ENCODE measurements around a stretch of chr2.

DNA sequence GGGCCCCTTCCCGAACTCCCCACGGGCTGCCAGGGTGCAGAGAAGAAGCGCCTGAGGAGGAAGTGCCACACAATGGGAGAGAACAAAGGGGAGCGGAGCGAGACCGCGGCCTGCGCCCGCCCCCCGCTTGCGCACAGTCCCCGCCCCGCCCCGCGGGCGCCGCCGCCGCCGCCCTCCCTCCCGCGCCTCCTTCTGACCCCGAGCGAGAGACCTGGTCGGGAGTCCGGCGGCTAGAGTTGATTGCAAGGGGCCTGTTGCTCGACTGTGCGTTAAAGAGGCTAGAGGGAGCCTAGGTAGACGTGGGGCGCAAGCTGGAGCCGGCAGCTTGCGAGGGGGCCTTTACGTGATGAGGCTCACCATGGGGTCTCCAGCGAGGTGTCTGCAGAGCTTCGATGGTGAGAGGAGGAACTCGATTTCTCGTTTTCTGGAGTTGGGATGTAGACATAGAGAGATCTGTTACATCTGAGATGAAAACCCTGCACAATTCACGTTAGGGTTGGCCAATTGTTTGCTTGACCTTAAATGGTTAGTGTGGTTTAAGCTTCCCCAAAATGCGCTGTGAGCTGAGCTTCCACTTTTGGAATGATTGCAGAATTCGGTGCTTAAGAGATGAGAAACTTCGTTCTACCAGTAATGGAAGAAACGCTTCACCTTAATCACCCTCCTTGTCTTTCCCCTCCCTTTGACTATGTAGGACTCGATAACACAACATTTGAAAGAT, 1.2 kb upstream of the KLF7 start:
- RRBS, 2 experiments: 0% methylated on average over 2 to 5 of the region's 44 CpGs

GRCh38 chr2:207256647-207257300, 91.0 kb upstream of the KLF7 start:
- RRBS, 2 experiments: no CpG with 5 or more reads among the region's 10 CpGs

- RRBS, 2 experiments: no CpG with 5 or more reads among the region's 5 CpGs
Measured at GRCh38 chr2:207330761-207331190, 165.0 kb upstream of the KLF7 start.

DNA sequence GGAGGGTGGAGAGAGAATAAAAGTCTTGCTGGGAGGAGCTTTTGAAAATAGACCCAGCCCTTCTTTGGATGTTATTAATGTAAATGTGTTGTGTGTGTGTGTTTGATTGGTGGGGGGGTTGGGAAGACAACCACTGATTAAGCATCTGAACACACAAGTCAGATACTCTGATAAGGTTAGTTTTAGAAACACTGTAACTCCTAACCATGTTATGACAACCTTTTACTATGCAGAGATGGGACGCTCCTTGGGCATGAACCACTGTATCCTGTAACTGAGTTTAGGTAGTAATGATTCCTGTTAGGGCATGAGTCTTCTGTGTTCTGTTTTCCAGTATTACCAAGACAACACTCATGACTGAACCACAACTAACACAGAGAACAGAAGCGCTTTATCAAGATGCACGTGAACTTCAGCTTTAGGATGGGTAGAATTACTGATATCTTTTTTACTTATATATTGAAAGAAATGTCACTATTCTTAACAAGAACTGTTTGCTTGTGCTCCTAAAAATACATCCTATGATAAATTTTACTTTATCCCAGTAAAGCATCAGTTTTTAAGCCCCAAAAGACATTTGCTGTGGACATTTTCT, 14.1 kb upstream of the CREB1 start:
- RRBS, 2 experiments: no CpG with 5 or more reads among the region's 3 CpGs

- RRBS, 2 experiments: no CpG with 5 or more reads among the region's 23 CpGs
Measured at GRCh38 chr2:207827970-207829038, 58.6 kb upstream of the FZD5 start.

DNA sequence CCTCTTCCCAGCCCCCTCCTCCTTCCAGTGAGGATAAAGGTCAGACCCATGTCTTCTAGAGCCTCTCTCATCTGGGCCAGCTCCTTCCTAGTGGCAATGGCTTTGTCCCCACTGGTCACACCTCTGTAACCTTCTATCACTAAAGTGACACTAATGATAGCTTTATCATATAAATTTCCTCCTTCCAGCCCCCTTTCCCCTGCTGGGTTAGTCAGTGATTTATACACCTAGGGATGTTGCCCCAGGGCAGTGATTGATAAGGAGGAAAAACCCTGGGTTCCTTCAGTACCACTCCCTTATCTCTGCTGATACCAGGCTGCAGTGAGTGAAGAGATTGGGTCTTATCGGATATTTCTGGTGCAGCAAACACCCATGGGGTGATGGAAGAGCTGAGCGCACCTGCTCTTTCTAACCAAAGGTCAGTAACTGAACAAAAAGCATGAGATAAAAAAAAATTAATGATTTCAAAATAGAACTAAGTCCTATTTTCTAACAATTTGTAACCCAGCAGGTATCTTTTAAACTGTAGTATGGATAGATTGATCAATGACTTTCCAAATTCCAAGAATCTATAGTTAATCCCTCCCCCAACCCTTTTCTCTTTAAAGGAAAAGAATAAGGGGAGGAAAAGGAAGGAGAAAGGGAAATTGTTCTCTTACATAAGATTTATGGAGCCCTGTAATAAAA, 62.2 kb upstream of the FZD5 start:
- RRBS, 2 experiments: no CpG with 5 or more reads among the region's 2 CpGs

GRCh38 chr2:207847577-207848323, 78.0 kb upstream of the FZD5 start:
- RRBS, 2 experiments: no CpG with 5 or more reads among the region's 6 CpGs

DNA sequence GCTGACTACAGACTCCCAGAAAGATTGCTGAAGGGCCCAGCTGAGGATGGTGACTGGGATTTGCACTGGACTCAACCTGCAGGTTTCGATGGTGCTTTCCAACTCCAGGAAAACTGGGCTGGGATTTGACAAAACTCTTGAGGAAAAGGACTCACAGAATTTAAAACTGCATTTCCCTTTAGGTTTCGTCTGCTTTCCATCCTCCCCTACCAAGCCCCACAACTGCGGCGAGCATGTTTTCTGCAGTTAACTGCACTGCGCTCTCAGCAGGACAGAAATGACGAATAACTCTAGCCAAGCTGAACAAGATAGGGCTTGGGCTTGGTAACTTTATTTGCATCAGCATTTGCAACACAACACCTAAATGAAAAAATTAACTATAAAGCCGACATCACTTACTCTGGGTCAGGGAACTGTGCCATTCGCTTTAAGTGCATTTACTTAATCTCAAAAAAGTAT, 731 bp upstream of the PIKFYVE start:
- RRBS, 2 experiments: no CpG with 5 or more reads among the region's 8 CpGs

GRCh38 chr2:208358029-208358451, 48.6 kb upstream of the PTH2R start:
- RRBS, 2 experiments: no CpG with 5 or more reads among the region's 2 CpGs

DNA sequence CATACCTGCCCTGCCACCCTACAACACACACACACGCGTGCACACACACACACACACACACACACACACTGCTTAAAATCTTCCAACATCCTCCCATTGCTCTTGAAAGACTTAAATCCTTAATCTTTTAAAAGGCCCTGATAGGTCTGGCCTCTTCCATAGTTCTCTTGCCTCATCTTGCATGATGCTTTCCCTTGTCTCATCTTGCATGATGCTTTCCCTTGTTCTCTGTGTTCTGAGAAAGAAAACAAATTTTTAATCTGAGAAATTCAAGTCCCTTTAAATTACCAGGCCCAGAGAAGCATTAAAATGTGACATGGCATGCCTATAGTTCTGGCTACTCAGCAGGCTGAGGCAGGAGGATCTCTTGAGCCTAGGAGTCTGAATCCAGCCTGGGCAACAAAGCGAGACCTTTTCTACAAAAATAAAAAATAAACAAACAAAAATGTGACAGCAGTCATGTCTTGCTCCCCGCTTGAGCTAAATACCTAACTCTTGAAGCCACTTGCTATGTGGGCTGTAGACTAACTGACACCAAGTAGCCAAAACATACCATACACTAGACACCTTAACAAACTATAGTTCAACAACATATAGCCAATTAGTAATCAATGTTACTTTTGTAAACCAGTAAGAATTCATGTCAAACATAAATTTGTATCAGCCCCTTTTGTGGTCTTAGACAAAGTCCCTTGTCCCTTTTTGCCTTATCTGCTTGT, 77.8 kb downstream of the RPE start:
- RRBS, 2 experiments: no CpG with 5 or more reads among the region's 4 CpGs

GRCh38 chr2:210153505-210154178, 17.6 kb downstream of the KANSL1L start:
- RRBS, 2 experiments: no CpG with 5 or more reads among the region's 6 CpGs

GRCh38 chr2:210593060-210593666, 36.8 kb downstream of the CPS1 start:
- RRBS, 2 experiments: no CpG with 5 or more reads among the region's 4 CpGs

DNA sequence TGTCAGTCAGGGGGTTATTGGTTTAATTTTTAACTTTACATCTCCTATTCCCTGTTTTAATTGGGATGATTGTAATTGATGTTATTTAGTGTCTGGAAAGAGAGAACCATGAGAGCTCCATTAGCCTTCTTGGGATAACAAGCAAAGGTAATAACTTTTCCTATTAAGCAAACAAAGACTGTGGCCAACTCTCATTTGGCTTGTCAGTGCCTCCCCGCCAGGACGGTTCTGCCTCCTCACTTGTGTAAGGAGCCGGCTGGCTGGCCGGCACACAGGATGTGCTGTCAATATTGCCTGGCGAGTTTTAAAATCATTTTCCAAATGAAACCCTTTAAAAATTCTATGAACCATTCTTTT, 898.2 kb downstream of the CPS1 start:
- RRBS, 2 experiments: no CpG with 5 or more reads among the region's 5 CpGs

DNA sequence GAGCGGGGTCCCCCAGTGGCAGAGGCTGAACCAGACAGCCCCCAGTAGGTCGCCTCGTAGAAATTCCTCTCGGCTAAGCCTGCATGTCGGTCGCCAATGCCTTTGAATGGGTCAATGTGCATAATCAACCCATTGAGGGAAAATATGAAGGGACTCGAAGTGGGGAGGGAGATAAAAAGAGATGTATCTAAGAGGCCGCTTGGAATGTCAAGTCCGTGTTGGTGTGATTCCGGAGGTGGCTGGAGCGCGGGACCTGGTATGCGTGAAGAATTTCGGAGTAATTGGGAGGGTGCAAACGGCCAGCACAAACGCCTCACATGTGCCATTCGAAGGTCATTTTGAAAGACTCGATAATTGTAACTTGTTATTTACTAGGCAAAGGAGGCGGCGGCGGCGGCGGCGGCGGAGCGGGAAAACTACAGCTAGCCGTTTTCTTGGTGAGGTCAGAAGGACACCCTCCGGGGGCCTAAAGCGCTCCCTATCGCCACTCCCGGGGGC, 1.8 kb downstream of the ERBB4 start:
- RRBS, 2 experiments: 5 to 9% methylated on average over 1 of the region's 31 CpGs